Mammary microvascular endothelial cell (primary cell): ENCODE results near the gene PNN.

DNA sequence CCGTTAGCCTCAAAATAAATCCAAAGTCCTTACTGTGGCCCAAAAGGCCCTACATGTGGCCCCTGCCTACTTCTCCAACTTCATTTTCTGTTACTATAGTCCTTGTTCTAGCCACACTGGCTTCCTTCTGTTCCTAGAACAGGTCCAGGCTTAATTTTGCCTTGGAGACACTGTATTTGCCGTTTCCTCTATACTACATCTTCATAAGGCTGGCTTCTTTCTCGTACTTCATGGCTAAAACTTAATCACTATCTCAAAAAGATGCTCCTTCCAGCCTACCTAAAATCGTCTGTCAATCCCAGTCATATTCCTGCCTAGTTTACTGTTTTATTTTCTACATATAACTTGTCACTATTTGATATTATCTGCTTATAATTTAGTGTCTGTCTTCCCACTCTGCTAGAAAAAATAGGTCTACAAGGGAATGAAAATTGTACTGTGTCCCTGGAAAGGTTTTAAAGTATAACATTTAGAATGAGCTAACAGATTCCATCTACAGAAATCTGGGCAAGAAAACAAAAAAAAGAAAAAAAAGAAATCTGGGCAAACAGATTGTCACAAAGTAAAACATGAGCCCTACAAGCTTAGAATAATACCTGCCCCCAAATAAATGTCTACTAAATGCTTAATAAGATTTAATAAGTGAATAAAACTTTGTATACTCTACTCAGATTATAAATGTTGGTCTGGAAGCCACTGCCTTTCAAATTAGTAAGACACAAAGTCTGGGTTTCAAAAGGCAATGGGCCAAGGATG lies 18.5 kb downstream of the PPP2R3C start:
- RAMPAGE, long total RNA = no peak

DNA sequence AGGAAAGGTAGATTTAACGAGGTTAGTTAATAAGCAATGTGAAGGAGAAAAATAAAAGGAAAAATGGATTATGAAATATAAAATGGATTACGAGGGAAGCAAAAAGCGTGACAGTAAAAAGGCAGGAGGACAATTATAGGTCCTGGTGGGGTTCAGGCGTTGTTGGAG lies 444 bp downstream of the PPP2R3C start:
- RAMPAGE, long total RNA = no peak

- RAMPAGE, long total RNA = no peak
These were observed 39.5 kb downstream of the PSMA6 start for GRCh38 chr14:35331637-35332047.

DNA sequence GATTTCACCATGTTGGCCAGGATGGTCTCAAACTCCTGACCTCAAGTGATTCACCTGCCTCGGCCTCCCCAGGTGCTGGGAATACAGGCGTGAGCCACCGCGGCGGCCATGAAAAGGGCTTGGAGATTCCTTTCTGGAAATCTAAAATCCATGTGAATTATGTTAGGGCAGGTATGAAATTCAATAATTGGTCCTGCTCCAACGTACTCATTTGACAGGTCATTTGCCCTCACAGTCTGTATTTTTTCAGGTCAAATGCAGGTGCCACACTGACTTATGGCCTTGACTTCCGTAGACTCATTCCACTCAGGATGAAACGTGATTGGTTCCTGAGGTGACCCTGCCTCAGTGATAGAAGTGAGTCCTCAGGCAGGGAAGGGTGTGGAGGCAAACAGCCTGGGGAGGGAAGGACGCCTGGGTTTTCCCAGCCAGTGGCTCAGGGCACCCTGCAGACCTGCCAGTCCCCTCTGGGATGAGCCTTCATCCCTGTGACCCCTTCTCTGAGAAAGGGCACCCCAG lies 48.6 kb downstream of the PSMA6 start:
- RAMPAGE, long total RNA = no peak

DNA sequence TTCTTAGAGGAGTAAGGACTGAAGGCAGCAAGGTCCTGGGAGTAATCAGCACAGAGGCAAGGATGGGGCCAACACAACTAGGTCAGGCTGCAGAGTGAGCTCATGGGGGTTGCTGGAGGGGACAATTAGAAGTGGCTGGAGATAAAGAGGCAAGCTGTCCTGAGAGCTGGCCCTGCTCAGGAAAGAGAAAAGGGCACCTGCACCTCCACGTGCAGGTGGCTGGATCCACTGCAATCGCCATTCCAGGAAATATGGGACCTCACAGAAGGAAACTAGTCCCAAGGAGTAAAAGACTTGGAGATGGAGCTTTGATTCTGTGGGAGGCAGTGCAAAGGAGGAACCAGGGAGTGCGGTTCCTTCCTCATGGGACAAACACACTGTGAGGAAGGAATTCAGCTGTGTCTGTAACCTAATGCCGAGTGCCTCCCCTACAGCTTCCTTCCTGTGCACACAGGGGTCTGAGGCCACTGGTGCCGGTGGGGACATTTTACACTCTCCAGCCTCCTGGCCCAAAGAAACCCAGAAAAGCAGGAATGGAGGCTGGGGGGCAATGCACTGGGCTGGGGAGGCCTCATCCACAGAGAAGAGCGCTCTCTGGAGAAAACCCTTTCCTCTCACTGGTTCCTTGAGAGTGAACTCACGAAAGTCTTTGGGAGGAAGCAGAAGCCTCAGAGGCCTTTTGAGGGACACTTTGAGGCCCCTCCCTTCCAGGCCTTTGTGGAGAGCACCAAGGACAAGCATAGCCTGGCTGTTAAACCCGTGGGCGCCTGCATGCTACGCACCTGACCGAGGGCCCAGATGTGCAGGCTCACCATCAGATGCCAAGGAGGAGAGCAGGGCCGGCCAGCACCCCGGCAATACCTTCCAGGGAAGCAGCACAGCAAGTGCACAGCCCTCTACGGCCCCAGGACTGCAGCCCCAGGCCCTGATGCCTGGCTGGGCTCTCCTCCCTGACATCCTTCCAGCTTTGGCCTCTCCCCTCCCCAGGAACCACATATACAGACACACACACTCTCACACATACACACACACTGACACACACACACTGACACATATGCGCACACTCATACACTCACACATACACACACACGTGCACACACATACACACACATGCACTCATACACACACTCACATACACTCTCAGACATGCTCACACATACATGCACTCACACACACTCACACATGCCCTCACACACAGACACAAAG lies 52.1 kb downstream of the NFKBIA start:
- RAMPAGE, long total RNA = no peak

DNA sequence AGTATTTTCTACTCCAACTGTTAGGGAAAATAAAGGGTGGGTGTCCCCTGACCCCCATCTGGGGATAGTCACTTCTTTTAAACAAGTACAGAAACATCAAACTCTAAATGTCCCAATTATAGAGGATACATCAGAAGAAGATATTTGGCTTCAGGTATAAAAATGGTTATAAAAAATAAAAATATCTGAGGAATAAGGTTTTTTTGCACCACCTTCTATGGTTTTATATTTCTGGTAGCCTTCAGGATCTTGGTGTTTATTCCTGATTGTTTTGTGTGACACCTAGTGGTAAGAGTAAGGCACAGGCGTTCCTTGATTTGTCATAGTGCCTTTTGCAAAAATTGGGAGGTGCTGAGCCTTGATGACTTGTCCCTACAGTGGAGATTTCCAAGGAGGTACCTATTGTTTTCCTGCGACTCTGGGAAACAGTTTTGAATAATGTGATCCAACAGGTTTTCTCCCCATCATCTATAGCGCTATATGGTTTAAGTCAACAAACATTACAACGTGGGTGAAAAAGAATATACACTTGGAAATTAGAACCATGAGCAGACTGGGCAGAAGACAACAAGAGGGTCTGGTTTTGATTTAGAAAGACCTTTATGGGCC lies 2.4 kb upstream of the NFKBIA start:
- RAMPAGE, long total RNA = no peak

DNA sequence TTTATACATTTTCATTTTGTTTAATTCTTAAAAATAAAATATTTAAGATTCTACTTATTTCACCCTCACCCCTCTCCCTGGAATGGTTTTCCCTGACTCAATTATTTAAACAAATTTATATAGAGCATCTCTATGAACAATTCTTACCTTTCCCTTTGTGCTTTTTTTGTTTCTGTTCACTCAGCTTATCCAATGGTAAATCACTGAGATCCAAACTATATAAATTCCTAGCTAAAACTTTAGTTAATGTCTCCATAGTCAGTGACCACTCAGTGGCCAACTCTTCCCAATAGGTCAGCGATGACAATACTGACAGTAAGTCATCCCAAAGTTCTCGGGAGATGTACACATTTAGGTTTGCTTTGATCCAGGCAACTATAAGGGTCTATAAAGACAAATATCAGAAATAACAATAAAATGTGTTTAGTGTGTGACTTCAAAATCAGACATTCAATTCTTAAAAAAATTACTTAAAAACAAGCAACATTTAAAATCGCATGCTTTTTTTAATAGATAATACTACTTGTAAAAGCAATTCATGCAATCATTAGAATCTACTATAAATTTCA lies 86.1 kb downstream of the RALGAPA1 start:
- RAMPAGE, long total RNA = no peak

DNA sequence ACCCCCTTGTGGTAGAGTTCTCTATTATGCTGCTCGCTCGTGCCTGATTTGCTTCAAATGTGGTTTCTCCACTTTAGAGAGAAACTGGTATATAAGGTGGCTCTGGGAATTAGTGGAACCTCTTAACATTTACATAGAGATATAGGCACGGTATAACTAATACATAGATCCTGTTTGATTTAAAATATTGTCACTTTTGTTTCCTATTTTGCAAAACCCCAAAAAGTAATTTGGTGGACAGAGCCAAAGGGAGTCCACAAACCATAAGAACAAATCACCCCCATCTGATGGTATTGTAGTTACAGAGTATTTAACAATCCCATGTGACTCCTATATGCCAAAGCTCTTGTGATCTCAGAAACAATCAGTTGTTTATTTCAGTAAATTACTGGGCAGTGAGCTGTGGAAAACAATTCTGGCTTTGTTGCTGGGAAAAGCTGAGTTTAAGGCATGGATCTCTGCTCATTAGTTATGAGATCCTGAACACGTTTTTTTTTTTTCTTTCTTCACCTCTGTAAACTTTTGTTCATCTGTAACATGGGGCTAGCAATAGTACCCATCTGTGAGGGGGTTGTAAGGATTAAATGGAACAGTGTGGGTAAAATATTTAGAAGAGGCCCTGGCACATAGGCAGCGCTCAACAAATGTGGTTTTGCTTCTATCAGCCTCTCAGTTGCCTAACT lies 159.7 kb downstream of the BRMS1L start:
- RAMPAGE, long total RNA = no peak

- RAMPAGE, long total RNA = no peak
These were observed 243.0 kb downstream of the BRMS1L start for GRCh38 chr14:36069200-36069490.

DNA sequence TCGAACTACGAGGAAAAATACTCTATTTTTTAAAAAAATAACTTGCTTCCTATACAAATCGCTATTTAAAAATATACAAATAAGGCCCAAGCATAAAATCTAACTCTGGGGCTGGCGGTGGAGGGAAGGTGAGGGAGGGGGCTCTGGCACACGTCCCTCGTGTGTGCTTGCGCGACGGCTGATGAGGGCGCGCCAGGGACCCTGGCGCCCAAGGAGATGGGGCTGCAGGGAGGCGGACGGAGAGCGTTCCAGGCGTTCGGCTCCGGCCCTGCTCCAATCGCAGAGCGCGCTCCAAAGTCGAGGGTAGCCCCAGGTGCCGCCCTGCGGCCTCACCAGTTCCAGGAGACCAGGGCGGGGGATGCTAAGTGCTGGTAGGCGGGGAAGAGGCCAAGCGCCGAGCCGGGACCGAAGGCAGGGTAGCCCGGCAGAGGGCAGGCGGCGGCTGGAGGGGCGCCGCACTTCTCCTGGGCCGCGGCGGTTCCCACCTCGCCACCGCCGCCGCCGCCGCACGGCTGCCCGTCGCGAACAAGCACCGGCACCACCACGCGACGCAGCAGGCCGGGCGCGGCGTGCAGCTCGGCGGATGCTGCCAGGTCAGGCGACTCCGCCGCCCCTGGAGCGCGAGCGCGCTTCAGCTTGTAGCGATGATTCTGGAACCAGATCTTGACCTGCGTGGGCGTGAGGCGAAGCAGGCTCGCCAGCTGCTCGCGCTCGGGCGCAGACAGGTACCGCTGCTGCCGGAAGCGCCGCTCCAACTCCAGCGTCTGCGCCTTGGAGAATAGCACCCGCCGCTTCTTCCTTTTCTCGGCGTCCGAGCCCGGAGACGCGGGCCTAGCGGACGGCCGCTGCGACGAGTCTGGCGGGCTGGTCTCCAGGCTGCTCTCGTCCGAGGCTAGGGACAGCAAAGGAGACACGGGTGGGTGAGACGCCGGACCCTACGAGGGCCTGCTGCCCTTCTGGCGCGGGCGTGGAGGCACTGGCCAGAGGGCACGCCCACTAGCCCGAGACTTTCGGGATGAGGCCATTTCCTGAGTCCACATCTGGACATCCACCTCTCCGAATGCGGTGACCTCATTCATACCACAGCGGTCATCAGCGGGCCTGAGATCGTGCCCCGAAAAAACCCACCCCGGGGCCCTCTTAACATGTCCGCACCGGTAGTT lies 1.5 kb downstream of the NKX2-8 start:
- RAMPAGE, long total RNA = no peak

DNA sequence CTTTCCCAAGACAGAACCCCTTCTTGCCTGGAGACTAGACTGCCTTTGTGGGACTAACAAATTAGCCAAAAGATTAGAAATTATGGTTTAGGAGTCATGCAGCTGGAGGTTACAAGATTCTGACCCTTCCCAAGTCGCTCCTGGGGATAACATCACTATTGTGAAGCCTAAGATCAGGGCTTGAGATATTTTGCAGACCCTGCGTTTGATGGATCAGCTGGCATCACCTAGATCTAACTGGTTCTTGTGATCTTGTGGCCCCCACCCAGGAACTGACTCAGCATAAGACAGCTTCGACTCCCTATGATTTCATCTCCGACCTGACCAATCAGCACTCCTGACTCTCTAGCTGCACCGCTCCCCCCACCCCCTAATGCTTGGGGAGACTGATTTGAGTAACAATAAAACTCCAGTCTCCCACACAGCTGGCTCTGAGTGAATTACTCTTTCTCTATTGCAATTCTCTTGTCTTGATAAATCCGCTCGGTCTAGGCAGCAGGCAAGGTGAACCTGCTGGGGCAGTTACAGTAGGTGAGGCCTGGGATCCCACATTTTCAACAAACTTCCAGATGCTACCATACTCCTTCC lies 4.8 kb downstream of the SLC25A21 start:
- RAMPAGE, long total RNA = no peak

DNA sequence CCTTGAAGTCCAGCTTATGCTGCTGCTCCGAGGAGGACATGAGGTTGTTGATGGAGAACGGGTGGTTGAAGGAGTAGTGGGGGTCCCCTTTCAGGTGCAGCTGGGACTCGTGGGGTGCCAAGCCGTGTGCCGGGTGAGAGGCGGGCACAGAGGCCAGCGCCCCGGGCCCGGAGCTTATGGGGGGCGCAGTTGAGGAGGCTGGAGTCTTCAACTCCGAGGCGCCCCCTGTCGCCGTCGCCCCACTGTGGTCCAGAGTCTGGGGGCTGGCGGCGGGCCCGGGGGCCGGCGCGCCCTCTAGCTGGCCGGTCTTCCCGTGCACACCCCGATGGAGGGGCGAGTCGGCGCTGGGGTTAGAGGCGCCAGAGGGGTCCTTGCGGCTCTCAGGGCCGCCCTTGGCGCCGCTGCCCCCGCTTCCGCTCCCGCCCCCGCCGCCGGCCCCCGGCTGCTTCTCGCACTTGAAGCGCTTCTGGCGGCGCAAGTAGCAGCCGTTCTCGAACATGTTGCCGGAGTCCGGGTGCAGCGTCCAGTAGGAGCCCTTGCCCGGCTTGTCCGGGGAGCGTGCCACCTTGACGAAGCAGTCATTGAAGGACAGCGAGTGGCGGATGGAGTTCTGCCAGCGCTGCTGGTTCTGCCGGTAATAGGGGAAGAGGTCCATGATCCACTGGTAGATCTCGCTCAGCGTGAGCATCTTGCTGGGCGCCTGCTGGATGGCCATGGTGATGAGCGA lies 3.4 kb downstream of the FOXA1 start:
- RAMPAGE, long total RNA = no peak

- RAMPAGE, long total RNA = no peak
These were observed 1.0 kb downstream of the TTC6 start for GRCh38 chr14:37596448-37596826.

GRCh38 chr14:37599245-37600460 lies 4.2 kb downstream of the TTC6 start:
- RAMPAGE, long total RNA = no peak

- RAMPAGE, long total RNA = no peak
These were observed 2.5 kb downstream of the SSTR1 start for GRCh38 chr14:38210009-38210740.

- RAMPAGE, long total RNA = no peak
These were observed 197.0 kb downstream of the SEC23A start for GRCh38 chr14:38906060-38906464.

- RAMPAGE, long total RNA = no peak
These were observed 73.0 kb downstream of the SEC23A start for GRCh38 chr14:39029683-39030788.

DNA sequence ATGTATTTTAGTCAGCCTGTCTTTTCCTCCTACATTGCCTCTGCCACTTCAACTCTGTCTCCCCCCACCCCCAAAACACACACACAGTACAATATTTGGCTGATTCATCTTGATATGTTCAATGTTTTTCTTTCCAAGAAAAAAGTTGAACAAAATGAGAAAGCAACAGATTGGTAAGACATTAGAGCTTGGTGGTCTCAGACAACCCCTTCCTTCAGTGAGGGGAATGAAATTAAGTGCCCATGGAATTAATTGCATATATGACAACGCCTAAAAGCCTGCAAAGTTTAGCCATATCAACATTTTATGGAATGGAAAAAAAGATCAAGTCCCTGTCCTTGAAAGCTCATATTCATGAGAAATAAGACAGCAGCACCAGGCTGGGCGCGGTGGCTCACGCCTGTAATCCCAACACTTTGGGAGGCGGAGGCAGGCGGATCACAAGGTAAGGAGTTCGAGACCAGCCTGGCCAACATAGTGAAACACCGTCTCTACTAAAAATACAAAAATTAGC lies 834 bp upstream of the SEC23A start:
- RAMPAGE, long total RNA = no peak

DNA sequence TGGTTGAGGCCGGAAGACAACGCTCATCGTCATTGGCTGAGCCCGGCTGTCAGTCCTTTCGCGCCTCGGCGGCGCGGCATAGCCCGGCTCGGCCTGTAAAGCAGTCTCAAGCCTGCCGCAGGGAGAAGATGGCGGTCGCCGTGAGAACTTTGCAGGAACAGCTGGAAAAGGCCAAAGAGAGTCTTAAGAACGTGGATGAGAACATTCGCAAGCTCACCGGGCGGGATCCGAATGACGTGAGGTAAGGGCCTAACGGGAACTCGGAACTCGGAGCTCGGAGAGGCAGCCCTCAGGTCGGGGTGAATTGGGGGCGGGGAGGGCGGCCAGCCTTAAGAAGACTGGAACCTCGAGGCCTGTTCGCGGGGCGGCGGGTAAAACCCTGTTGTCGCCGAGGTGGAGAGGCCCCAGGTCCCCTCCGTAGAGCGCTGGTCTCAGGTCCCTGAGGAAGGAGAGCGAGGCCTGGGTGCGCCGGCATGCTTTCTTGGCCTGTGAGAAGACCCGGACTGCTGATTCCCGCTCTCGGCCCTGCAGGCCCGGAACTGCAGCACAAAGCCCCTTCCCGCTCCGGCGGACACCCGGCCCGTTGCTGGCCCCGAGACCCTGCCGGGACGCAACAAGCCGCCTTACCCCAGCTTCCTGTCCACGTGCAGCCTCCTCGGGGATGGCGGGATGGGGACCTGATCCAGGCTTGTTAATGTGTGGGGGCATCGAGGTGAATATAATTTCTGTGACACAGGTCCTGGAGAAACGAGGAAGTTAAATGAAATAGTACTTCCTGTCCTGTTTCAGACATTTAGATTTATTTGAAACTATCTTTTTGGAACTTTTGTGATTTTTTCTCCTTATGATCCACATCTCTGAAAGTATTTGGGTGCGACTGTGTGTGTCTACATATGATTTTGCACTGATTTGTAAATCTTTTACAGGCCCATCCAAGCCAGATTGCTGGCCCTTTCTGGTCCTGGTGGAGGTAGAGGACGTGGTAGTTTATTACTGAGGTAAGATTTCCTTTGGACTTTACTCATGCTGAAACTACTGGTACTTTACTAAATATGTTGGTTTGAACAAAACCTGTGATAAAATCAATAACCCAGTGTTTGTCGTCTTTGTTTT lies at the start of gene PNN:
TSS of gene PNN (plus strand) at position 103 of the 1,113 bp plus-strand sequence.
- RAMPAGE, long total RNA = no peak

DNA sequence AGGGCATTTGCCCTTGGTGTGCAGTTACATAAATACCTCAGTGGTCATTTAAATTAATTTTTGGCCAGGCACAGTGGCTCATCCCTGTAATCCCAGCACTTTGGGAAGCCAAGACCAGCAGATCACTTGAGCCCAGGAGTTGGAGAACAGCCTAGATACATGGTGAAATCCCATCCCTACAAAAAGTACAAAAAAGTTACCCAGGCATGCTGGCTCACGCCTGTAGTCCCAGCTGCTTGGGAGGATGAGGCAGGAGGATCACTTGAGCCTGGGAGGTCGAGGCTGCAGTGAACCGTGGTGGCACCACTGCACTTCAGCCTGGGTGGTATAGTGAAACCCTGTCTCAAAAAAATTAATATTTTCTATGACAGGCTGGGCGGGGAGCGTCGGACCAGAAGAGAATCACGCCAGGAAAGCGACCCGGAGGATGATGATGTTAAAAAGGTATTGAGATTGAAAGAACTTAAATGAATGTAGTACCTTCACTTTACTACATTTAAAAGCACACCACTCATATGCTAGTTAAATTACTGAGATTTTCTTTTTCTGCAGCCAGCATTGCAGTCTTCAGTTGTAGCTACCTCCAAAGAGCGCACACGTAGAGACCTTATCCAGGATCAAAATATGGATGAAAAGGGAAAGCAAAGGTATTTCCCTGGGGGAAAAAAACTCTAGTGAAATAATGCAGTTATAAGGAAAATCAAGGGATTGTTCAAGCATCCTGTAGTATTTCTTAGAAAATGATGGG lies 2.2 kb downstream of the PNN start:
- RAMPAGE, long total RNA = no peak